Fibroblast of the aortic adventitia (primary cell): ENCODE data around the gene YWHAQ.

GRCh38 chr2:9550966-9551478, 4.6 kb downstream of the ADAM17 start:
- CAGE, long polyA plus RNA: no peak

DNA sequence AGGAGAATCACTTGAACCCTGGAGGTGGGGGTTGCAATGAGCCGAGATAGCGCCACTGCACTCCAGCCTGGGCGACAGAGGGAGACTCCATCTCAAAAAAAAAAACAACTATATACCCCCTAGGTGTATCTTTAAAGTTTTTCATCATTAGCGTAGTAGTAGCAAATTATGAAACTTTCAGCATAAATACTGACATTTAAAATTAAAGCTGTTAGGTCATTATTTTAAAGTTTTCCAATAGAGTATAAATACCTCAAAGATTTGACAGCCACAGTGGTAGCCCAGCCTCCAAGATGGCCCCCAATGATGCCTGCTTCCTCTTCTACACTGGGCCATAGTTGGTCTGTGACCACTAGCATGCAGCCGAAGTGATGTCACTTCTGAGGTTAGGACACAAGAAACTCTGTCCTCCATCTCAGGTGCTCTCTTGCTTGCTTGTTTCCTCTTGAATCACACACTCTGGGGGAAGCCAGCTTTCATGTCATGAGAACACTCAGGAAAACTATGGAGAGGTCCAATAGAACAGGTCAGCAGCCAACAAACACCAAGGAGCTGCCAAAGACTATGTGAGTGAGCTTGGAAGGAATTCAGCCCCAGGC, 3.2 kb upstream of the ADAM17 start:
- CAGE, long polyA plus RNA: no peak

DNA sequence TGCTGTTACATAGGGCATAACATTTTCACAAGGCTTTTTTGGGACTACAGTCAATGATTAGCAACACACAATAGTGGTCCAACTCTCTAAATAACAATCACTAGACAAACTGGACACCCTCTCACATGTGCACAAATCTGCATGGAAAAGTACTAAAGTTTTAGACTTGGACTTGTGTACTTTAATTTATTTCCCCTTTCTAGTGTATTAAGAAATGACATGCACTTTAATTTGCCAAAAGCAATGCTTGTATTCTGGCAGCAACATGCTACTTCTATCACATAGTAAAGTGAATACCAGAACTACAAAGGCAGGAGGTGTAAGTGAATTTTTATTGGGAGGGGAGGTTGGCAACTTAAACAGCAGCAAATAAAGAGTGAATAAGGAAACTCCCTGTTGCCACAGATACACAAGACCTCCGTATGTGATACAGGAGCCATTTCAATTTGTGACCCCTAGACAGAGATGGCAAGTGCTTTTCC, 28.7 kb upstream of the ADAM17 start:
- CAGE, long polyA plus RNA: no peak

GRCh38 chr2:9627242-9628332, 3.2 kb downstream of the YWHAQ start:
- CAGE, long polyA plus RNA: no peak

DNA sequence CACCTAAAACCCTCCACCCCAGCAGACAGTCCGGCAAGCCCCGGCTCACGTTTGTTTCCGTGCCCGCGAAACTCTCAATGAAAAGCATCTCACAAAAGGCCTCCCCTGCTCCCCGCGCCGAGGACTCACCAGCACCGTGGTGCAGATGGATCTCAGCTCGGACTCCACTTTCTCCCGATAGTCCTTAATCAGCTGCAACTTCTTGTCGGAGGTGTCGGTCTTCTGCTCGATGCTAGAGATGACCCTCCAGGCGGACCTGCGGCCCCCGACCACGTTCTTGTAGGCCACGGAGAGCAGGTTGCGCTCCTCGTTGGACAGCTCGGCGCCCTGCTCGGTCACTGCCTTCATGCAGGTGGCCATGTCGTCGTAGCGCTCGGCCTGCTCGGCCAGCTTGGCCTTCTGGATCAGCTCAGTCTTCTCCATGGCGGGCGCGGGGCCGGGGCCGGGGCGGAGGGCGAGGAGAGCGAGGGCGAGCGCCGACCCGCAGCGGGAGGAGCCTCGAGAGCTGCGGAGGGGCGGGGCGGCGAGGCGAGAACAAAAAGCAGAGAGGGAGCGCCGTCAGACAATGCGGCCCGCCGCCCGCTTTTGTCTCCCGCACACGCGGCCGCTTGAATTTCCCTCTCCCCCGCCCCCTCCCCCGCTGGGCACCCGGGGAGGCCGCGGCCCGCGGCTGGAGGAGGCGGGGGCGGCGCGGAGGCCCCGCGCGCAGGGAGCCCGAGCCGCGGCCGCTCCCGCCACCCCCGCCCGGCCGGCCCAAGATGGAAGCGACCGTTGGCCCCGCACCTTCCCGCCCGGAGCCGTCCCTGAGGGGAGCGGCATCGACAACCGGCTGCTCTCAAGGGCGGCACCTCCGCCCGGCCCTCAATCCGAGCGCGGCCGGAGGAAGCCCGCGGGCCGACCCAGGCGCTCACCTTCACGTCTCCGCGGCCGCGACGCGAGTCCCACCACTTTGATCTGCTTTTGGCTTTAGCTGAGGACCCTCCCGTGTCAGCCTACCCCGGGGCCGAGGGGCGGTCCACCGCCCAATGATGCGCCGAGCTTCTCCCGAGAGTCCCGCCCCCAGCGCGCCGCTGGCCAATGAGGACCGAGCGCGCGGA, at the start of gene YWHAQ:
Gene YWHAQ, minus strand, starts transcription at position 968 of the 1,097 bp plus-strand sequence.
- CAGE, long polyA plus RNA: no peak

- CAGE, long polyA plus RNA: no peak
Observed at GRCh38 chr2:9767705-9768692, 75.3 kb upstream of the TAF1B start.

DNA sequence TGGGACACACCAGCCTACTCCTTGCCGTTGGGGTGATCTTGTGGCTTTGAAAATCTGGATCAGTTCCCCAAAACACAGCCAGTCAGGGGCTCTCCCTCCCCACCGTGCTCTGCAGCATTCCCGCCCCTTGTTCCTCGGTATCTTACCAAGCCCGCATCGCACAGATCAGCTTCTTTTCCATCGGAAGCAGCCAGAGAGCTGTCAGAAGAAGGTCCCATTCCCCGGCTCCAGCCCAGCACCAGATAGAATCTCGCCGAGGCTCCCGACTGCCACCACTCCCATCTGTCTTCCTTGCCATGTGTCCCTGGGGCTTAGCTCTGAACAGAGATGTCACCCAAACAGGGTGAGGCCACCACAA, 70.3 kb upstream of the TAF1B start:
- CAGE, long polyA plus RNA: no peak

DNA sequence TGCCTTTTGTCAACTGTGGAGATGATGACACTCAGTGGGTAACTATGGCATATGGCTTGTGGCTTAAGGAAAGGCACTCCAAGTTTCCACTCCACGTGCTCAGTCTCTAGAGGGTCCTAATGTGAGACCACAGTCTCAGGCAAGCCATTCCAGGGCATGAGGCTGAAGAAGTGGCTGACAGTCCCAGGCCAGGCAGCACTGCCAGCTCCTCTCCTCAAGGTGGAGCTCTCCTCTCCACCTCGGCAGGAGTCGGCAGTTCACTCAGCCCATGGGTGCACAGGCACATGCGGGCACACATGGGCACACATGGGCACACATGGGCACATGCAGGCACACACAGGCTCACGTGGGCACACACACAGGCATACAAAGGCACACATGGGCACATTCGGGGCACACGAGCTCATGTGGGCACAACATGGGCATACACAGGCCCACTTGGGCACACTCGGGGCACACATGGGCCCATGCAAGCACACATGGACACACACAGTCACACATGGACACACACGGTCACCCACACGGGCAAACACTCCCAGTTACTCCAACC, 65.3 kb upstream of the TAF1B start:
- CAGE, long polyA plus RNA: no peak

GRCh38 chr2:9976035-9976478, 24.6 kb downstream of the GRHL1 start:
- CAGE, long polyA plus RNA: no peak

DNA sequence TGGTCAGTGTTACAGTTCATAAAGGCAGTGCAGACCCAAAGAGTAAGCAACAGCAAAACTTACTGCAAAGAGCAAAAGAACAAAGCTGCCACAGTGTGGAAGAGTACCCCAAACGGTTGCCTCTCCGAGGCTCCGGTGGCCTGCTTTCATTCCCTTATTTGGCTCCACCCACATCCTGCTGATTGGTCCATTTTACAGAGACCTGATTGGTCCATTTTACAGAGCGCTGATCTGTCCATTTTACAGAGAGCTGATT, 37.6 kb upstream of the KLF11 start:
- CAGE, long polyA plus RNA: no peak

- CAGE, long polyA plus RNA: no peak
Observed at GRCh38 chr2:10037411-10038120, 5.8 kb upstream of the KLF11 start.

DNA sequence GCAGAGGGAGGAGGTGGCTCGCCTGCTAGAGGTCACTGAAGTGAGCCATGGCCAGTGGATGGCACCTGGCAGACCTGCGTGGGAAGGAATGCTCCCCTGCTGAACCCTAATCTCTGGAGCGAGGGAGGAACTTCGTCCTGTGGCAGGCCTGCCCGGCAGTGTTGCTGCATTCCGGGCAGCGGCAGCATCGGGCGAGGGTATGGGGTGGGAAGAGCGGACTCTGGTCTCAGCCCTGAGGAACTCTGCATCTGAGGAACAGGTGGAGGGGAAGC, 25.1 kb upstream of the HPCAL1 start:
- CAGE, long polyA plus RNA: no peak

DNA sequence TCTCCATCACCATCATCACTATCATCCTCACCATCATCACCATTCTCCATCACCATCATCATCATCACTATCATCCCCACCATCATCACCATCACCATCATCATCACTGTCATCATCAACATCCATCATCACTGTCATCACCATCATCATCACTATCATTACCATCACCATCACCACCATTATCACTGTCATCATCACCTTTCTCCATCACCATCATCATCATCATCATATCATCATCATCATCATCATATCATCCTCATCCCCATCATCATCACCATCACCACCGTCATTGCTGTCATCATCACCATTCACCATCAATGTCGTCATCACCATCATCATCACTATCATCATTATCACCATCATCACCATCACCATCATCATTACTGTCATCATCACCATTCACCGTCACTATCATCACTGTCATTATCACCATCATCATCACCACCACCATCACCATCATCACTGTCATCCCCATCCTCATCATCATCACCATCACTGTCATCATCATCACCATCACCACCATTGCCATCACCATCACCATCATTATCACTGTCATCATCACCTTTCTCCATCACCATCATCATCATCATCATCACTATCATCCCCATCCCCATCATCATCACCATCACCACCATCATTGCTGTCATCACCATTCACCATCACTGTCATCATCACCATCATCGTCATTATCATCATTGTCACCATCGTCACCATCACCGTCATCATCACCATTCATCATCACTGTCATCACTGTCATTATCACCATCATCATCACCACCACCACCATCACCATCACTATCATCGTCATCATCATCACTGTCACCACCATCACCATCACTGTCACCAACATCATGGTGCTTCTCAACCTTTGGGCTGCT, 9.6 kb downstream of the HPCAL1 start:
- CAGE, long polyA plus RNA: no peak

DNA sequence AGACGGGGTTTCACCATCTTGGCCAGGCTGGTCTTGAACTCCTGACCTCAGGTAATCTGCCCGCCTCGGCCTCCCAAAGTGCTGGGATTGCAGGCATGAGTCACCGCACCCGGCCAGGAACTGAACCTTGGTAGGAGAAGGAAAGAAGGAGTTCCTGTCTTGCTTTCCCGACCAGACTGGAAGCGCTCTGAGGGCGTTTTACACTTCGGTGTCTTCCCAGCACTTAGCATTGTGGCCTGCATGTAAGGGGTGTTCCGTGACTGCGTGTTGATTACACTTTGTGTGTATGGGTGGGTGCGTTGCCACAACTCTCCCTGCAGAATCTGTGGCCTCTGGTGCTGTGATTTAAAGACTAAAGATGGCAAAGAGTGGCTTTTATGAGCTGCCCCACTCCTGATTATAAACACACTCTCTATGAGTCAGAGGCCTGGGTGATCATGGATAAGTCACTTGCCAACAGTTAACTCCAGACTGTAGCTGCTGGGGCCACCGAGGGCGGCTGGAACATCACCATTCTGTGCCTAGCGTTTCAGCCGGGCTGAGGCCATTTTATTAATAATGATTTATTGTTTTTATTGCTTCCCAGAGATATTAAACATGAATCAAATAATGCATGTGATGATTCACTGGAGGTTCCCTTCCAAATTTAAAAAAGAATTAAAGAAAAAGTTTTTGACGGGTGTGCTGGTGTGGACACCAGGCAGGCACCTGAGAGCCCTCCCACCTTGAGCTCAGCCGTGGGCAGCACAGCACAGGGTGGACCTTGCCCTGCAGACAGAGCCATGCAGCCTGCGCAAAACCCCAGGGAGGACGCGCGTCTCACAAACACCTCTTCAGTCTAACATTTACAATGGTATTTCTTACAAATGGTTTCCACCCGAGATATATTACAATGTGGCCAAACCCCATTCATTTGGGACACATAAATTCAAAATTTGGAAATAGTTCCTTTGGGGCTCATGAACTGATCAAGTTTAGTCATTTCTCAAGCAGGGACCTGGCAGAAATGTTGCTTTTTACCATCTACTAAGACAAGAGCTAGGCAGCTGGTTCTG, 45.7 kb downstream of the ODC1 start:
- CAGE, long polyA plus RNA: no peak

DNA sequence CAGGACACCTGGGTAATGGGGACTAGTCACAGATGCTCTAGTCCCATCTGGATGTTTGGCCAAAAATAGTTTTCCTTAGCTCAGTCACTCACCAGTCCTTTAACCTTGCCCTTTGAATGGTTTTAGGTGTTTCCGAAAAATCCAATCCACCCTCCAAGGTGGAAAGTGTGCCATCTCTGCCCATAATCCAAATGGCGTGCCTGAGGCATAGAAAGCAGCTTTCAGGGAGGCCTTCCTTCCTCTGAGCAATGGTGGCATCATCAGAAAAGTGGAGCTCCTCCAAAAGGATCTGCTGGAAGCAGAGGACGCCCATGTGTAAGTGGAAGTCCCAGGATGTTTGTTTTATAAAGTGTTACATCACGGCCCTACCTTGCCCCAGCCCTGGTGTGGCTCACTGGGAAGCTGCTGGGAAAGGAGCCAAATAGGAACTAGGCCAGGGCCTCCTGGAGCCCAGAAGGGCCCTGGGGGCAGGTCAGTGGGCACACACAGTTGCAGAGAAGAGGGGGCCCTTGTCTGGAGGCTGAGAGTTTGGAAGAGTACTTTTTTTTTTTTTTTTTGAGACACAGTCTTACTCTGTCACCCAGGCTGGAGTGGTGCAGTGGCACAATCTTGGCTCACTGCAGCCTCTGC, 4.1 kb upstream of the ODC1 start:
- CAGE, long polyA plus RNA: no peak

GRCh38 chr2:10548587-10549286, 100.6 kb upstream of the ODC1 start:
- CAGE, long polyA plus RNA: no peak

- CAGE, long polyA plus RNA: no peak
Observed at GRCh38 chr2:10745568-10745912, 24.1 kb downstream of the ATP6V1C2 start.

GRCh38 chr2:10774344-10775351, 37.9 kb downstream of the PDIA6 start:
- CAGE, long polyA plus RNA: no peak

DNA sequence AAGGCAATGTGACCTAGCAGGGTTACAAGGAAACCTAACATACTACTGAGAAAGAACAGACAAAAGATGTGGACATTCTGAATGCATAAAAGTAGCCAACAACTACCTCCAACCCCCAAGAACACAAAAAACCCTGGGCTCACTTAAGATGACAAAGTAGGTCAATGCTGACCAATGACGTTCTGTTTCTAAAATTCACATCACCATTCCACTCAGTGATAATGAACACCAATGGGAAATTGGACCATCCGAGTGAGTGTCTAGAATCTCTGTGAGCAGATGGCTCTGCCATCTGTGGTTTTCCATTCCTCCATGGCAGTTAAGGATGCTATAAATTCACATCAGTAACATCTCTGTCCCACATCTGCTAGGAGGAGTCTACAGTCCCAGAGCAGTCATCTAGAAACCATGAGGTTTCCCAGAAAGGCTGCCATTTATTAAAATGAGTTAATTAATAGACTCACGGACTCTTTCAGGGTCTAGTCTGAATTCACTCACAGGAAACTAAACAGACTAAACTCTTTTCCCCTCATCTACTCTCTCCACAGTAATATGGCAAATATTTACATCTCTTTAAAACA, 1.8 kb downstream of the PDIA6 start:
- CAGE, long polyA plus RNA: no peak

GRCh38 chr2:10847006-10847581, 34.5 kb upstream of the PDIA6 start:
- CAGE, long polyA plus RNA: no peak